Diencephalon (tissue), 2 donors: Measurements from ENCODE around the genes PPM1J, PHTF1 and BCAS2.

- RAMPAGE, long total RNA, result no peak
Observed at GRCh38 chr1:112673521-112674077, 860 bp upstream of the MOV10 start.

DNA sequence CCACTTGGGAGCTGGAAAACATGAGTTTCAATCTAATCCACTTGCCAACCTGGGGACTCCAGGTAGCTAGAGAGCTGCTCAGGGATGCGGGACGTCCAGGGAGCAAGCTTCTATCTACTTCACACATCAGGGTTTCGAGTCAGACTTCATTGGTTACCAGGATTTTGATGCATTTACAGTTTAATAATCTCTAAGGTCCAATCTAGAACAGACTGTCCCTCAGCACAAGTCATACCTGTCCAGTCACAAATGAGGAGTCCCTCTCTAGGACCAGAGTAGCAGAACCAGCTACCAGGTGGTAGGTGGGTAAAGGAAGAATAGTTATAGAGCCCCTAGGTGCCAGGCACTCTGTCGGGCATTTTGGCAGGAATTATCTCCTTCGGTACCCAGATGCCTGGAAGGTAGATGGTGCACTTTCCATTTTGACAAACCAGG, 2.9 kb downstream of the RHOC start:
- RAMPAGE, long total RNA, result no peak

GRCh38 chr1:112714906-112716007, at the start of gene PPM1J:
Gene PPM1J (minus strand): TSS chr1:112715332.
- RAMPAGE, long total RNA, result no peak

- RAMPAGE, long total RNA, result no peak
Observed at GRCh38 chr1:112744179-112744615, 25.5 kb downstream of the TAFA3 start.

DNA sequence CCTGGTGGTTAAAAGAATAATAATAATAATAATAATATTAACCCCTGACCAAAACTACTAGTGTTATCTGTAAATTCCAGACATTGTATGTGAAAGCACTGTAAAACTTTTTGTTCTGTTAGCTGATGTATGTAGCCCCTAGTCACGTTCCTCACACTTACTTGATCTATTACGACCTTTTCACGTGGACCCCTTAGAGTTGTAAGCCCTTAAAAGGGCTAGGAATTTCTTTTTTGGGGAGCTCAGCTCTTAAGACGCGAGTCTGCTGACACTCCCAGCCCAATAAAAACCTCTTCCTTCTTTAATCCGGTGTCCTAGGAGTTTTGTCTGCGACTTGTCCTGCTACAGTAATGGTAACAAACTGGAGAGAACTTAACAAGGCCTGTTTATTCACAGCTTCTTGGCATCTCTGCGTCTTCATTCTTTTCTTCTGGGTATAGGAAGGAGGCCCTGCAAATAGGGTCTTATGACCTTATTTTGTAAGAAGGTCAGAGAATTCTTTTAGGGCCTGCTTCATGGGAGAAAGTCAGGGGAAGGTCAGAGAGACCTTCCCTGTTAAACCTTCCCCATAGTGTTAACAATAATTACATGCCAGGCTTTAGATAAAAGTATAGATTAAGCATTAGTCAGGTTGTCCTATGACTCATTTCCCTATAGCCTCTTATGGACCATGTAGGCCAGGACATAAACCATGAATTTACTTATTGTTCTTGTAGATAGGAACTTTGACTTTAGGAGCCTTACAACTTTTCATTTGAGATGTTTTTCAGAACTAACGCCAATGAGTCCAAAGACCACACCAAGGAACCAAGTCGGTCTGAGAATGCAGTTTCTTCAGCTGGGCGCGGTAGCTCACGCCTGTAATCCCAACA, 86.9 kb downstream of the SLC16A1 start:
- RAMPAGE, long total RNA, result no peak

DNA sequence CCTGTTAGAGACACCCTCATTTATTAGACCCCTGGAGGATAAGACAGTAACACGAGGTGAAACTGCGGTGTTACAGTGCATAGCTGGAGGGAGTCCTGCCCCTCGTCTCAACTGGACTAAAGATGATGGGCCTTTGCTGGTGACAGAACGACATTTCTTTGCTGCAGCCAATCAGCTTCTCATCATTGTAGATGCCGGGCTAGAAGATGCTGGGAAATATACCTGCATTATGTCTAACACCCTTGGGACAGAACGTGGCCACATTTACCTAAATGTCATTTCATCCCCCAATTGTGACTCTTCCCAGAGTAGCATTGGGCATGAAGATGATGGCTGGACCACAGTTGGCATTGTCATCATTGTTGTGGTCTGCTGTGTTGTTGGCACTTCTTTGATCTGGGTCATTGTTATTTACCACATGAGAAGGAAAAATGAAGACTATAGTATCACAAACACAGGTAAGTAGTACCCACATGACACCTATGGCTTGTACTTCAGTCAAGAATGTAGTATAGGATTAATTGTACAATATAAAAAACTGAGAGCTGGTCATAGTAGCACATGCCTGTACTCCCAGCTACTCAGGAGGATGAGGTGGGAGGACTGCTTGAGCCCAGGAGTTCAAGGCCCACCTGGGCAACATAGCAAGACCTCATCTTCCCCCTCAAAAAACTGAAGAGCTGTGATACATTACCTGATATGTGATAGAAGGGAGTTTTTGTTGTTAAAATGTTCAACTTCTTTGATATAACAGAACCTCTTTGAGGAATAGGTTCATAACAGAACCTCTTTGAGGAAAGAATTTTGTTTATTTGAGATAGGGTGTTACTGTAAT, 41.6 kb downstream of the LRIG2 start:
- RAMPAGE, long total RNA, result no peak

GRCh38 chr1:113253098-113253686, 137.1 kb upstream of the MAGI3 start:
- RAMPAGE, long total RNA, result no peak

DNA sequence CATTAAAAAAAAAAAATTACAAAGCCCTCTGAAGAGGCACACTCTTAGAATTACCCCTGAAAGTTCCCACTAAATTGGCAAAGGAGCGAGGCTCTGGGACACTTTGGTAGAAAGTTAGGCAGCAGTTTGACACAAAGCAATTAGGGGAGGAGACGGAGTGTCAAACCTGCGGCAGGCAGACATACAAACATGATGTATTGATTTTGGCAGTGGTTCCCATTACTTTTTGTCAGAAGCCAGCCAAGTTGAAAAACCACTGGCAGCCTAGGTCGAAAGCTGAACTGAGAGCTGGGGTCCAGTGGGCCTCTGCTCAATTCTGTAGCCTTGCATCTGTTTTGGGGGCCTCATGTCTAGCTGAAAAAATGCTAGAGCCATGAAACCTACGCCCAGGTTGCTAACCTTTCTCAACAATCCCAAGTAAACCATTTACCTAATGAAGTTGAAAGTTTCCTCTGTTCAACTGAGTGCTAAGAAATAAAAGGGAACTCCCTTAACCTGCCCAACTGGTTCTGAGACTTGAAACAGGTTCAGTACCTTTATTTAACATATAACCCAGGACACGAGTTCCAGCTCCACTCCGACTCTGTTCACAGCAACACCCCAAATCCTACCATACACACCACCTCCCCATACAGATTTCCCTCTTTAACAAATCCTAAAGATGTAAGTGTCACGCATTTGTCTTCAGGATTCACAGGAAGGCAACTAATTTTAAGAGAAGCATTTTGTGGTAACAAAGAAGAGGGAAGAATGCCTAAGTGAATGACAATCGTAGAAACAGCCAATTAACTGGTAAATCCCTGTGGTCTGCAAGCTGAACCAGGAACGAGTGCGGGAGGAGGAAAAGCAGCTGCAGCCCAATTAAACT, 134.8 kb upstream of the MAGI3 start:
- RAMPAGE, long total RNA, result no peak

DNA sequence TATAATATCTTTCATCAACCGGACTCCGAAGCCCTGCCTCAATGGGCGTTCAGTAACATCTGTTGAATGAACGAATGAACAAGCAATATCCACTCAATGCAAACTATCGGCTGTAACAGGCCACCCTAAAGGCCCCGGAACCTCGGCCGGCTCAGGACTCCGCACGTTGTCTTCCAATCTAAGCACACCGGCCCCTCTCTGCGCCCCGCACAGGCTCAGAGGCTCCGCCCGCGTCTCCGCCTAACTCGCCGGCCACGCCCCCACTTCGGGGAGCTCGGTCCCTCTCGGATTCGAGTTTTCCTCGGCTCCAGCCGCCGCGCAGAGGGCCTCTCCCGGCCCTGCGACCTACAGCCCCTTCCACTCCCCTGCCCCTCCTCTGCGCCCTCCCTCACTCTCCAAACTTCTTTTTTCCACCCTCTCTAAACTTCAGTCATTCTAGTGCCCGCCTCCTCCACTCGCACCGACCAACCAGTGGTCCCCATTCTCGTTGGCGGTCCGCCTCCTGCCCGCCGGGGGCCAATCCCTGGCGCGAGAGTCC, 422 bp upstream of the MAGI3 start:
- RAMPAGE, long total RNA, result no peak

GRCh38 chr1:113448791-113449340, 58.6 kb downstream of the MAGI3 start:
- RAMPAGE, long total RNA, result no peak

DNA sequence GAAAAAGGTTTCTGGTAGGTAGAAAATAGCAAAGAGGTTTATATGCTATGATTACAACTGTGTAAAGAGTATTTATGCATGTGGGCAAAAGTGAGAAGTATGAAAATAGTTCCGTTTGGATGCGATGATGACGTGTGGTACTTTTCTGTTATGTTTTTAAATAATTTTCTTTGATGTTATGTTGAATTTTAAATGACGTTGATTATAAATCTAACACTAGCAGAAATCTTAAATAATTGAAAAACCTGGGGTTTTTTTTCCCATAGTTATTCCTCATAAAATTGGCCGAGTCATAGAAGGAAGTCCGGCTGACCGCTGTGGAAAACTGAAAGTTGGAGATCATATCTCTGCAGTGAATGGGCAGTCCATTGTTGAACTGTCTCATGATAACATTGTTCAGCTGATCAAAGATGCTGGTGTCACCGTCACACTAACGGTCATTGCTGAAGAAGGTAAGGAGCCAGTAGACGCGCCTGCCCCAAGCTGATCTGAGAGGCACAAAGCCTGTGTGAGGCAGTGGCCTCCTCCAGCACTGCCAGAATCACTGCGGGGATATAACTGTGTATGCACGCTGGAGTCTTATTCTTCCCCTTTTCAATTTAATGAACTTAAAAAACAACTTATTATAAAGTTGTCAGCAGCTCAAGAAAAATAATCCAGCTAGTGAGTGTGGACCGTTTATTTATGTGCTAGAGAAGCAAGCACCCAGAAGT, 100.3 kb downstream of the PHTF1 start:
- RAMPAGE, long total RNA, result no peak

DNA sequence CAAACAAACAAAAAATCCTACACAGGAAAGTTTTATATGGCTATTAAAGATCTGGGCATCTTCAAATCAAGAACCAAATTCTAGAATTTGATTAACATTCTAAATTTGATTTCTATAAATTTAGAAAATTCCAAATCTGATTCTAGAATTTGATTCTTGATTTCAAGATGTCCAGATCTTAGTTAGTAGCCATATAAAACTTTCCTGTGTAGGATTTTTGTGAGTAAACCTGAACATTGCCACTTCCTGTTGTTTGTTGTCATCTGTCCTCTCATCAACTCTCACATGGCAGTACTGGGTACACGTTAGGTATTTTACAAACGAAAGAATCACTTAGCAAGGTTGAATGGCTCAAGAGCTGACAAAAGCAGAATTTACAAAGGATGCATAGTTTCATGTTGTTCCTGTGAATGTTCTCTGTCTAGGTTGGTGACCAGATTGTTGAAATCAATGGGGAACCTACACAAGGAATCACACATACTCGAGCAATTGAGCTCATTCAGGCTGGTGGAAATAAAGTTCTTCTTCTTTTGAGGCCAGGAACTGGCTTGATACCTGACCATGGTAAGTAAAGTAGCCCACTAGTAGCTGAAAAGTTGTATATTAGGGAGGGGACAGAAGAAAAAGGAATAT, 78.4 kb downstream of the PHTF1 start:
- RAMPAGE, long total RNA, result no peak

DNA sequence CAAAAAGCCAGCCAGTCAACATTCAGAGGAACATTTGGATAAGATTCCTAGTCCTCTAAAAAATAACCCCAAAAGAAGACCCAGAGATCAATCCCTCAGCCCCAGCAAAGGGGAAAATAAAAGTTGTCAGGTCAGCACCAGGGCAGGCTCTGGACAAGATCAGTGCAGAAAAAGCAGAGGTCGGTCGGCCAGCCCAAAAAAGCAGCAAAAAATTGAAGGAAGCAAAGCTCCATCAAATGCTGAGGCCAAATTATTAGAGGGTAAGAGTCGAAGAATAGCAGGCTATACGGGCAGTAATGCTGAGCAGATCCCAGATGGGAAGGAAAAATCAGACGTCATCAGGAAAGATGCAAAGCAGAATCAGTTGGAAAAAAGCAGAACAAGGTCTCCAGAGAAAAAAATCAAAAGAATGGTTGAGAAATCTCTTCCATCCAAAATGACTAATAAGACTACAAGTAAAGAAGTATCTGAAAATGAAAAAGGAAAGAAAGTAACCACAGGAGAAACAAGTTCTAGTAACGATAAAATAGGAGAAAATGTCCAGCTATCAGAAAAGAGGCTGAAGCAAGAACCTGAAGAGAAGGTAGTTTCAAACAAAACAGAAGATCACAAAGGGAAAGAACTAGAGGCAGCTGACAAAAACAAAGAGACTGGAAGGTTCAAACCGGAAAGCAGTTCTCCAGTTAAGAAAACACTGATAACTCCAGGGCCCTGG, 75.9 kb downstream of the PHTF1 start:
- RAMPAGE, long total RNA, result no peak

GRCh38 chr1:113759350-113760484, at the start of gene PHTF1:
Gene PHTF1 (minus strand): TSS chr1:113759486.
- RAMPAGE, long total RNA, result no peak

DNA sequence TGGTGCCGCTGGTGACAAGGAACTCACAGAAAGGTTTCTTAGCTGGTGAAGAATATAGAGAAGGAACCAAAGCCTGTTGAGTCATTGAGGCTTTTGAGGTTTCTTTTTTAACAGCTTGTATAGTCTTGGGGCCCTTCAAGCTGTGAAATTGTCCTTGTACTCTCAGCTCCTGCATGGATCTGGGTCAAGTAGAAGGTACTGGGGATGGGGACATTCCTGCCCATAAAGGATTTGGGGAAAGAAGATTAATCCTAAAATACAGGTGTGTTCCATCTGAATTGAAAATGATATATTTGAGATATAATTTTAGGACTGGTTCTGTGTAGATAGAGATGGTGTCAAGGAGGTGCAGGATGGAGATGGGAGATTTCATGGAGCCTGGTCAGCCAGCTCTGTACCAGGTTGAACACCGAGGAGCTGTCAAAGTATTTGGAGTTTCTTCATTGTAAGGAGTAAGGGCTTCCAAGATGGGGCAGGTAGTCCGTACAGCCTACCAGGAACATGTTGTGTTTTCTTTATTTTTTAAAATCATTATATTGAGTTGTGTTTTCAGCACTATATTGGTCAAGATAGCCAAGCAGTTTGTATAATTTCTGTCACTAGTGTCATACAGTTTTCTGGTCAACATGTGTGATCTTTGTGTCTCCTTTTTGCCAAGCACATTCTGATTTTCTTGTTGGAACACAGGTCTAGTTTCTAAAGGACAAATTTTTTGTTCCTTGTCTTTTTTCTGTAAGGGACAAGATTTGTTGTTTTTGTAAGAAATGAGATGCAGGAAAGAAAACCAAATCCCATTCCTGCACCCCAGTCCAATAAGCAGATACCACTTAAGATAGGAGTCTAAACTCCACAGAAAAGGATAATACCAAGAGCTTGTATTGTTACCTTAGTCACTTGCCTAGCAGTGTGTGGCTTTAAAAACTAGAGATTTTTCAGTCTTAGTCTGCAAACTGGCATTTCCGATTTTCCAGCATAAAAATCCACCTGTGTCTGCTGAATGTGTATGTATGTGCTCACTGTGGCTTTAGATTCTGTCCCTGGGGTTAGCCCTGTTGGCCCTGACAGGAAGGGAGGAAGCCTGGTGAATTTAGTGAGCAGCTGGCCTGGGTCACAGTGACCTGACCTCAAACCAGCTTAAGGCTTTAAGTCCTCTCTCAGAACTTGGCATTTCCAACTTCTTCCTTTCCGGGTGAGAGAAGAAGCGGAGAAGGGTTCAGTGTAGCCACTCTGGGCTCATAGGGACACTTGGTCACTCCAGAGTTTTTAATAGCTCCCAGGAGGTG, 3.2 kb upstream of the OLFML3 start:
- RAMPAGE, long total RNA, result no peak

DNA sequence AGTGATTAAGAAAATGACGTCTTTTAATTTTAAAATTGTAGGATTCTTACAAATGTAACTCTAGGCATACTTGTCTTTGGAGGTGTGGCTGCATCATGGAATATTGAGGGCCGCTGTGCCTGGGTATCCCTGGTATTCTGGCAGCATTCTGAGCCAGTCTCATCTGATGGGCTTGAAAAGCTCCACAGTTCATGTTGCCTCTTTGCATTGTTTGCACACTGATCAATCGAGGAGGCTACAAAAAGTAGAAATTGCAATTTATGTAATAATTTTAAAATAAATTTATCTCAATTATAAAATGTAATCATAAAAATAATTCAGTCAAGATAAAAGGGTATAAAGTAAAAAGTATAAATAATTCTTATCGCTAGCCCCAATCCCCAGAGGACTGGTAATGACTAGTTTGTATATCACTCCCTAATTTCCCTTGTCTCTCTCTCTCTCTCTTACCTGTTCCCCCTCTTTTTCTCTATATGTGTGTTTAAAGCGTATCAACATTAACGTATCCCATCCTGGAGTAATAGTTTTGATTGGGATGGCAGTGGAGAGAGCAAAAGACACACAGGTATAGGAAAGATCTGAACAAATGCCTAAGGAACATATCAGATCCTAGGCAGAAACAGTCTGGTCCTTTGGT, 86.4 kb downstream of the TRIM33 start:
- RAMPAGE, long total RNA, result no peak

DNA sequence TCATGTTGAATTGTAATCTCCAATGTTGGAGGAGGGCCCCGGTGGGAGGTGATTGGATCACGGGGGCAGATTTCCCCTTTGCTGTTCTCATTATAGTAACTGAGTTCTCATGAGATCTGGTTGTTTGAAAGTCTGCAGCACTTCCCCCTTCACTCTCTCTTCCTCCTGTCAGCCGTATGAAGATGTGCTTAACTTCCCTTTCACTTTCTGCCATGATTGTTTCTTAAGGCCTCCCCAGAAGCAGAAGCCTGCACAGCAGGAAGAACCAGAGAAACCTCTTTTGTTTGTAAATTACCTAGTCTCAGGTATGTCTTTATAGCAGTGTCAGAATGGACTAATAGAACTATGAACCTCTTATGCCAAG, 28.4 kb downstream of the TRIM33 start:
- RAMPAGE, long total RNA, result no peak

DNA sequence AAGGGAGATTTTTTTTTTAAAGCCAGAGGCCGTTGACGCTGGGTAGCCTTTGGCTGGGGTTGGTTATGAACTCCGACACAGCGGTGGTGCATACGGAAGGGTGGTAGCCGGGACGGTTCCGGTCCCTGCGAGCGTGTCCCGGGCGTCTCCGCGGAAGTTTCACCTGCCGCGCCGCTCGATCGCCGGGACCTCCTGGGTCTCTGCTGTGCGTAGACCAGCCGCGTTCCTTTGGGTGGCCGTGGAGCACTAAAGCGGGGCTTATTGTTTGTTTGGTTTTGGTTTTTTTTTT, 331 bp upstream of the TRIM33 start:
- RAMPAGE, long total RNA, result no peak

DNA sequence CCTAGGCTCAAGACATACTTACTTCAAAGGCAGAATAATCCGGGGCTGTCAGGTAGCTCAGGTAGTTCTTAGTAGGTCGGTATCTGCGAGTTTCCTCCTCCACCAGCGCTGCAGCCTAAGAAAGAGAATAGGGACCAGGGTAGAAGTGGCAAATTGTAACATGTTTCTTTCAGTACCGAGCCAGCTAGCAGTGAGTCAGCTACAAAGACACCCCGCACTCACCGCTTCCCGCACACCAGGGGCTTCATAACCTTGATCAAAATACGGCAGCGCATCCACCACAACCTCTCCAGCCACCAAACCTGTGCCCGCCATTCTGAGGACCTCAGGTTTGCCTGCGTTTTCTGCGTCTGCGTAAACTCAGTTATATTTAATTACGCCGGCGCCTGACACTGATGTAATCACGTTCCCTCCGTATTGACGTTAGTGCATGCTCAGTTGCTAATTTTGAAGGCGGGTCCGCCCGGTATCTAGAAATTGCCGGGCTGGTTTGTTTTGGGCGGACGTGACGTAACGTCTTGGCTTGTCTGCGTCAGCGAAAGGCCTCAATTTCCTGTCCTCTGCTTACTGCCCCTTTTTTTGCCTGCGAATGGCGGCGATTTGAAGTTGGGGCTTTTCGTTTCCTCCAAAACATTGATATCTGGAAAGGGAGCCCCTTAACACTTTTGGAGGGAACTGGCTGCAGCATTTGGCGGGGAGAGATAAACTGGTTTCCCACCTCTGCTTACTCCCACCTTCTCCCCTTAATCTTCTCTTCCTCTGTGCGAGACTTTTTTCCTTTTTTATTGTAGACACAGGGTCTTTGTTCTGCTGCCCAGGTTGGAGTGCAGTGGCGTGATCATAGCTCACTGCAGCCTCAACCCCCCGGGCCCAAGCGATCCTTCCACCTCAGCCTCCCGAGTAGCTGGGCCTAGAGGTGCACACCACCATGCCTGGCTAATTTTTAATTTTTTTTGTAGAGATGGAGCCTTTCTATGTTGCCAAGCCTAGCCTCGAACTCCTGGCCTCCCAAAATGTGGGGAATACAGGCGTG, at the start of gene BCAS2:
Gene BCAS2, minus strand, starts transcription at position 339 of the 1,033 bp plus-strand sequence.
- RAMPAGE, long total RNA, result start-site peak on the minus strand centred at position 336 of the sequence, 38 bp wide, 3,987 and 673 reads in 2 replicates

- RAMPAGE, long total RNA, result no peak
Observed at GRCh38 chr1:114703105-114703939, 8.0 kb upstream of the AMPD1 start.